ENCODE results near the gene ROCK1.

GRCh38 chr18:13543309-13543669 is 183.1 kb downstream of the FAM210A start:
- PRO-cap: no peak

DNA sequence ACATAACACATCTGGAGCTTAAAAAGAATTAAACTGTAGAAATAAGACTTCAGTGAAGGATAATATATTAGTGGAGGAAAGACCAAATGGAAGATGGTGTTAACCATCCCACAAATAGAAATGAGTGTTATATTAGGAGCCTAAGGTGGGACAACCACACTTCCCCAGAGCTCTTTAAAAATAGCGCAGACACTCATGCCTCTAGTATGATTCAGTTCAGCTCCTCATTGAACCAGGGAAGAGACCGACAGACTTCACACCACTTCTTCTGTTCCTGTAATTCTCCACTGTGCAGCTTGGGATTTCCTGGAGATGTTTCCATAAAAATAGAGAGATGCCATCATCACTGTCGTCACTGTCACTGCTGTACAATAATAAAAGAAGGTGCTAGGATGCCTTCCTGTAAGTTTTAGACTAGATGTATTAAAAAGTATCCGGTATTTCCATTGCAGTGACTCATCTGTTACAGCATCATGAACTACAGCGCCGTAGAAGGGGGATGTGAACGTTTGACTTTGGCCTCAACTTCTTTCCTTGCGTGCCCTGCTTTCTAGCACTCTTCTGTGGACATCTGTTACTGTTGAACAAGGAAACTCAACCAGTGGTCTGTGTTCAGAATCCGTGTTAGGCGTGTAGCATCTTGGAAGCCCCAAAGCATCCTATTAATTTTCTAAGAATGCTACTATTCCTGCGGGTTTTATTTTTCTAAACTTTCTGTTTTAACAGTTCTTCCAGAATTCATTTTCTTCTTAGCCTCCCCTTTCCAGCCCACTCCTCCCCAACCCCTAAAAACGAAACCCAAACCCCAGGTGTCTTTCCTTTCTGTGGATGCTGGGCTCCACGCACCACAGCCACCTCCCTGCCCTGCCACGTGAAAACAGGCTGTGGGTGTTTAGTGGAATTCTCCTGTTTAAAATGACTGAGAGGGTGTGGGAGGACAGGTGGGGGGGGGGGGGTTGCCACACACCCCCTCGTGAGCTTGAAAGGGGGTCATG is 110.8 kb downstream of the FAM210A start:
- PRO-cap: no peak

GRCh38 chr18:21055199-21056169 is 56.1 kb downstream of the ROCK1 start:
- PRO-cap: no peak

- PRO-cap: no peak
Observed at GRCh38 chr18:21063826-21064816, 47.5 kb downstream of the ROCK1 start.

DNA sequence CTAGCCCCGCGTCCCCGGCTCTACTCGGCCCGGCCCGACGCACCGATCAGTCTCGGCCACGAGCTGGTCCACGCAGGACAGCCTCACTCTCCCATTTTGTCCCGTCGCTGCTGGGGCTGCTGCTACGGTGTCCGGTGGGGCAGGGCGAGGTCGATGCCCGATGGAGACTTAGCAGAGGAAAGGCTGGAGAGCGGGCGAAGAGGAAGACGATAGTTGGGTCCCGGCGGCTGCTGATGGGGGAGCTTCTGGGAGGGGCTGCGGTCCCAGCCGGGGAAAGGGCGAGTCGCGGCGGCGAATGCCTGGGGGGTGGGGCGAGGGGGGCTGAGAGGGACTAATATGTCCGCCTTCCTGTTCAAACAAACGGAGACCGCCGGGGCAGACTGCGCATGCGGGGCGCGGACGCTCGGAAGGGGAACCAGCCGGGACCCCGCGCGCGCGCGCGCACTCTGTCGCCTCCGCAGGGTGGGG is at the start of gene ROCK1:
Gene ROCK1, minus strand, starts transcription at position 382 of the 468 bp plus-strand sequence.
- PRO-cap: bidirectional peak, plus-strand start at position 86 of the sequence, minus-strand start at position 22 of the sequence; bidirectional peak, plus-strand start outside the sequence, minus-strand start at position 235 of the sequence

DNA sequence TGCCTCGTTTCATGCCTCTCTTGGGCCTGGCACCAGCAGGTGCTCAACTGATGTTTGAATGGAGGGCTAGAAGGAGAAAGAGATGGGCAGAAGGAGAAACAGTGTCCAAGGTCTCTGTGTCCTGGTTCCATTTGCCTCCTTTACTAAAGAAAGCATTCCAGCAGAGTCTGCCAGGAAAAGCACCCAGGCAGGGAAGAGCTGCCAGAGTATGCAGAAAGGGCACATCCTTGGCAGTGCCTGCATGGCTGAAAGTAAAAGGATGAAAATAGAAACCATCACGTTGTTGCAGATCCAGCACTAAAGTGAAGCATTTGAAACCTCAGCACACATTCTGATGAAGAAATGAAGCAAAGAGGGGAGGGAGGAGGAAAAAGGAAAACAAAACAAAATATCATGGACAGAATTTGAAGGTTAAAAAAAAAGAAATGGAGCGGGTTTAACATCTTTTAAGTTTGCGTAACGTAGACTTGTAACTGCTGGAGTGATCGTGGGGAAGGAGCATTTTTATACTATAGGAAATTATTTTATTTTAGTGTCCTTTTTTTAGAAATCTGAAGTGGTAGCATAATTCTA is 142.1 kb downstream of the ESCO1 start:
- PRO-cap: no peak

DNA sequence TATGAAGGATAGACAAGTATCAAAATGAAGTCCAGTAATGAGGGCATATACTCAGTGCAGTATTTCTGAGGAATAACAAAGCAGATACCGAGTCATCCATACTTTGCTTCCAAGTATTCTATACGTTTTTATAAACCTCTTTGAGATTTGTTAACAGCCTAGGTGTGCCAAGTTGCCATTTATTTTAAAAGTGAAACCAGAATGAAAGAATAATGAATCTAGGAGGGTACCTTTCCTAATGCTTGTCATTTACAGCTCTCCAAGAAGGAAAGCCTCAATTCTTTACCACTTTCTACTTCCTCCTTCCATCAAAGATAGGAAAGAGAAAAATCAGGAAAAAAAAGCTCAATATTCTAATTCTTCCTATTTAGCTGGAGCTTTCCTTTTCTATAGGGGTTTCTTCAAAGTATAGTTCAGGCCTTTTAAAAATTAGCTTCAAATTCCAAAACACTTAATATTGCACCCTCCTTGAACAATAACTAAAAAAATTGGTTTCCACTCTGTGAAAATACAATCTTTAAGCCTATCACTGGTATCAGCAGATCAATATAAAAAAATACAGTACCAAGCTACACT is 71.0 kb downstream of the ESCO1 start:
- PRO-cap: no peak

DNA sequence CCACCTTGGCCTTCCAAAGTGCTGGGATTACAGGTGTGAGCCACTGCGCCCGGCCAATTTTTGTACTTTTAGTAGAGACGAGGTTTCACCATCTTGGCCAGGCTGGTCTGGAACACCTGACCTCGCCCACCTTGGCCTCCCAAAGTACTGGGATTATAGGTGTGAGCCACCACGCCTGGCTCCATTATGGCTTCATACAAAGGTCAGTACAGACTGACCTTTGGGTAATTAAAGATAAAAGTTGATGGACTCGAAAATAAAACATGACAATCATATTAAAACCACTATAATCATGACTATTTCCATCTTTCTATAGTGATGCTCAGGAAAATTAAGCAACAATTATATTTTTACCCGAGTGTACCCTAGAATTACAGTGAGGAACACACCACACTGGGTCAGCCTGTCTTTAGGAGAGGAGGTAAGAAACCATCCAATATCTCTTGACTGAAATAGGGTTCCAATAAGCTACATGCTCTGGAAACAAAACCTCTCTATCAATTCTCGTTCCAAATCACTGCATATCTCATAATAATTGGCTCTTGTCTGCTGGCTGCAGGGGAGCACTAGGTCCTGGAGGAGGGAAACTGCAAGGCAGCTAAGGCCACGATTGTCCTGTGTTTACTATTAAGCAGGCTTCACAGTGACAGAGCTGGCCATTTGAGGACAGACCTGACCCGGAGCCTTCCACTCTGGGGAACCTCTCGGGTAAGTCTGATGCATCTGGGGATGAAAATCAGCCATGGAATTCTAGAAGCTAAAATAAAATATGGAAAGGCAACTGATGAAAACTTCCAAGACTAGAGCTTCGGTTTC is 23.8 kb downstream of the SNRPD1 start:
- PRO-cap: no peak

GRCh38 chr18:21739600-21739966 is 1.0 kb upstream of the MIB1 start:
- PRO-cap: no peak

DNA sequence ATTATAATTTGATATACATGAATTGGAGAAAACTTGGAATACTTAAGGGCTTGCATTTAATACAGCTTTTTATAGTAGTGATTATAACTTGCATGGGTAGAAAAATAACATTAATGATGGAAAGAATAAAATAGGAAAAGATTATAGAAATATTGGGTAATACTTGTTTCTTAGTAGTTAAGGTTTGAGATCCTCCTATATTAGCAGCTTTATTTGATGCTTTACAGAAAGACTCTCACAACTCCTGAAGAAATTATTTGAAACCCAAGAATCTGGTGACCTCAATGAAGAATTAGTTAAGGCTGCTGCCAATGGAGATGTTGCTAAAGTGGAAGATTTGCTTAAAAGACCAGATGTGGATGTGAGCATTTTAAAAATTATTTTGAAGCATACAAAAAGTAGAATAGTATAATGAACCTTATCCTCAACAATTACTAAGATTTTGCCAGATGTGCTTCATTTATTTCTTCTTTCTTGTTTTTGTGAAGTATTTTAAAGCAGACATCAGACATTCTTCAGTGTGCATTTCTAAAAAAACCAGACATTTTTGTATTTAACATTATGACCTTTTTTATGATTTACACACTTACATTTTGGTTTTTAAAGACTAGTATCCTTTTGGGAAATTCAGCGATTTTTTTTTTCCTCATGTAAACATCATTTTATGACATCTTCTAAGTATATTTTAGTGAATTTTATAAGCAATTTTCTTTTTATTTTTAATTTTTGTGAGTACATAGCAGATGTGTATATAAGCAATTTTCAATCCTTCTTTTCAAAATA is 59.2 kb downstream of the MIB1 start:
- PRO-cap: no peak

GRCh38 chr18:21843972-21844282 is 103.3 kb downstream of the MIB1 start:
- PRO-cap: no peak

GRCh38 chr18:21848981-21849482 is 108.4 kb downstream of the MIB1 start:
- PRO-cap: no peak

- PRO-cap: no peak
Observed at GRCh38 chr18:22020242-22020603, 149.2 kb upstream of the GATA6 start.

GRCh38 chr18:22021739-22022062 is 147.7 kb upstream of the GATA6 start:
- PRO-cap: no peak

DNA sequence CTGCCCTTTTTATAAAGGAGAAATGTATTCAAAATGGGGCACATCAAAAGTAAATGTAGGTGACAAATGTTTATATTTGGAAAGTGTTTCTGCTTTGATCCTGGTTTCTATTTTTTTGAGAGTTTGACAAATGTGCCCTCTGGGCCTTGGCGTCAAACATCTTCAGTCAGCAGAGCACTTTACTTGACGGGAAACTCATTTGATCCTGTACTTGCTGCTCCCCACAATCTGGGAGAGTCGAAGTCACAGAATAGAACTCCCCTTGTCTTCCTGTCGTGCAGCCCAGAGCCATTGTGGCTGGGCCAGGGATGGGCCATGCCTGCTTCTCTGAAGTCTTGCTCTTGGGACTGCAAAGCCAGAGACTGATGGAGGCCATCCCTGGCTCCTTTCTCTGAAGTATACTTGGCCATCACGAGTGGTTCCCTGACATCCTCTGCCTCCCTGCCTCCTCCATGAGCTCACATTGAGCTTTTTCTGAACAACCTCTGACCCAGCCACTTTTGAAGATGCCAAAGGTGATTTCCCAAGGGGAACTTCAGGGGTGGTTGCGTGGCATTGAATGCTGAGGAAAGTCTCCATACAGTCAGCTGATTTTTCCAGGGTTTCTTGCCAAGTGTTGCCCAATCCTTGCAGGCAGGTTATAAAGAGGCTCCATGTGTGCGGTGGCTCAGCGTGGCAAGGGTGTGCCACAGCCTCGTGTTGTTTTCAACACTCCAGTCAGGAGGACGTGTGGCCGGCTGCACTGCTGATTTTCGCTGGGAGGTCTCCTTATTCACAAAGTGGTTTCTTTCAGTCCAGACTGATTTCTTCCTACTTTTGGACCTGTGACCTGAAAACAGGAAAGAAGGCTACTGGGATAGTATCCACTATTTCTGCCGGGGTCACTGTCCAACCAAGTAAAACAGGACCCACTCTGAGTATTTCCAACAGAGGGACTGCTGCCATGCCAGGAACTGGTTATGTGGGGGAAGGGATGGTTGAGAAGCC is 81.5 kb upstream of the GATA6 start:
- PRO-cap: no peak

GRCh38 chr18:22115555-22115888 is 53.9 kb upstream of the GATA6 start:
- PRO-cap: no peak

- PRO-cap: no peak
Observed at GRCh38 chr18:22164389-22164911, 4.9 kb upstream of the GATA6 start.

GRCh38 chr18:22167030-22167493 is 2.3 kb upstream of the GATA6 start:
- PRO-cap: no peak

- PRO-cap: no peak
Observed at GRCh38 chr18:22168231-22168970, 988 bp upstream of the GATA6 start.

- PRO-cap: no peak
Observed at GRCh38 chr18:22176369-22177569, 7.4 kb downstream of the GATA6 start.